Placental epithelial cell (primary cell): ENCODE data around the gene MEGF9.

DNA sequence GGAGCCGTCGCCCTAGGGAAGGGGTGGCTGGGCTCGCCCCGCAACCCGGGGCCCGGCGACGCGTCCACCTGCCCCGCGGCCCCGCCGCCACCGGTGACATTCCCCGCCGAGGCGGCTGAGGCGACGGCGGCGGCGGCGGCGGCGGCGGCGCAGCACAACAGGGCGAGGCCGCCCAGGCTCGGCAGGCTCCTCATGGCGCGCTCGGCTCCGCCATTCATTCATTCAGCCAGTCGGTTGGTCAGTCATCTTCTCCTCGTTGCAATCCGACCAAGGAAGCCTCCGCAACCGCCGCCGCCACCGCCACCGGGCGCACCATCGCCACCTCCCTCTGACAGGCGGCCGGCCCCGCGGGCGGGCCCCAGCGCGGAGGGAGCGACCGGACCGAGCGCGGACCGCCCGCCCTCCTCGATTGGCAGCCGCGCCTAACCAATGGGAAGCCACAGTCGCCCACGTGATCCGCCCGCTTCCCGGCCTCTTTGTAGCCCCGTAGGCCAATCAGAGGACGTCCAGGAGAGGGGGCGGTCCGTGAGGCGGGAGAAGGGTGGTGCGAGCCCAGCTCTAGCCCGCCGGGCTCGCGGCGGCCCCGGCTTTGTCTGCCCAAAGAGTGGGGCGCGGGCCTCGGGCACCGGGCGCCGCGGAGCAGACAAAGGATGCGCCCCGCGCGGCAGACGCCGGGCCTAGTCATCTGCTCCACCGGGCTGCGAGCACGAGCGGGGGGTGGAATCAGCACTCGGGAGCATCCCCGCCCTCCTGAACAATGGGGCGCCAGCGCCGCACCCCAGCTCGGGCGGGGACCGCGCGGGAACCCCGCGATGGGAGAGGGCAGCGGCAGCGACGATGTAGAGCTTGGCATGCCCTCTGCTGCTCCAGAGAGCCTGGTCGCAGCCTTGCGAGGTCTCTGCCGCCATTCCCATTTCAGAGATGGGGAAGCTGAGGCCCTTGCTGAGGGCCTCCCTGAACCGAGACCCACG, at the start of gene MEGF9:
TSS of gene MEGF9 (minus strand) at position 330 of the 971 bp plus-strand sequence.
- CAGE, long polyA plus RNA, result no peak

GRCh38 chr9:120746764-120747301, 32.6 kb upstream of the MEGF9 start:
- CAGE, long polyA plus RNA, result no peak

- CAGE, long polyA plus RNA, result no peak
Measured at GRCh38 chr9:120847325-120848529, 5.0 kb upstream of the PSMD5 start.

- CAGE, long polyA plus RNA, result no peak
Measured at GRCh38 chr9:120875409-120875962, 1.5 kb downstream of the PHF19 start.

DNA sequence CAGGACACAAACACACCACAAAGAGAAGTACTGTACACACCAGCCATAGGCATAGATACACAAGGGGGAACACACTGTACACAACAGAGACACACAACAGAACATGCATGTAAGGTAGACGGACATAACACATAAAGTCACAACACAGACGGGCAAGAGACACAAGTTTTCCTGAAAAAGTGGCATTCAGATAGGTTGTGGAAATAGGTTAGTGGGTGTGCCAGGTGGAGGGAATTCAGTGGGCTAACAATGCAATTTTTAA, 762 bp upstream of the PHF19 start:
- CAGE, long polyA plus RNA, result no peak

- CAGE, long polyA plus RNA, result no peak
Measured at GRCh38 chr9:120878081-120878970, 1.3 kb upstream of the PHF19 start.

GRCh38 chr9:120890111-120890794, 13.3 kb upstream of the PHF19 start:
- CAGE, long polyA plus RNA, result no peak

GRCh38 chr9:120905026-120905719, 21.4 kb downstream of the TRAF1 start:
- CAGE, long polyA plus RNA, result no peak

- CAGE, long polyA plus RNA, result no peak
Measured at GRCh38 chr9:120909981-120910507, 16.6 kb downstream of the TRAF1 start.

DNA sequence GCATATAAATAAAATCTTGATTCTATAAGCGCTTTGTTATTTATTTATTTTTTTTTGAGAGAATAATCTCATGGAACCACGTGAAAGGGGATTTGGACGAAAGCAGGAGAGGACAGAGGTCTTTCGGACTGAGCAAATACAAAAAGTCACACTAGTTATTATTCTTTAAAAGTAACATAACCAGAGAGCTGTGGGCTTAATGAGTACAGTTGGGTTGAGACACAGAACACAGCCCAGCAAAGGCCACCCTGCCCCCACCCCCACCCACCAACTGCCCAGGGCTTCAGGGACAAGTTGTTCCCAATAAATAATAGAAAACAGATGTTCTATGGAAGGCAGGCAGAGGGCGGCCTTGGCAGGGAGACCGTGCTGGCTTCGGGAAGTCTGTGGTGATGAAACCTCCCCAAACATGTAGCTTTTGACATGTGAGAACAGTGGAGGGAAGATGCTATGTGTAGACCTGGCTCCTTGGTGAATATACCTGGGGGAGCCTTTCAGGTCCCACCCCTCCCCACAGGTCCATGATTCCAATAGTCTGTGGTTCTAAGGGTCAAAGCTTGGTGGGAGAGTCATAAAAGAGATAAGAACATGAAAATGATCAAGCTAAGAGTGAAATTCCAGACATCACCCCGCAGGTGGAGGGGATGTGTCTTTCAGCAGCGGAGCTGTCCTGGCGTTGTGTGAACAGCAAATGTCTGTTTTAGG, 10.0 kb downstream of the TRAF1 start:
- CAGE, long polyA plus RNA, result no peak

DNA sequence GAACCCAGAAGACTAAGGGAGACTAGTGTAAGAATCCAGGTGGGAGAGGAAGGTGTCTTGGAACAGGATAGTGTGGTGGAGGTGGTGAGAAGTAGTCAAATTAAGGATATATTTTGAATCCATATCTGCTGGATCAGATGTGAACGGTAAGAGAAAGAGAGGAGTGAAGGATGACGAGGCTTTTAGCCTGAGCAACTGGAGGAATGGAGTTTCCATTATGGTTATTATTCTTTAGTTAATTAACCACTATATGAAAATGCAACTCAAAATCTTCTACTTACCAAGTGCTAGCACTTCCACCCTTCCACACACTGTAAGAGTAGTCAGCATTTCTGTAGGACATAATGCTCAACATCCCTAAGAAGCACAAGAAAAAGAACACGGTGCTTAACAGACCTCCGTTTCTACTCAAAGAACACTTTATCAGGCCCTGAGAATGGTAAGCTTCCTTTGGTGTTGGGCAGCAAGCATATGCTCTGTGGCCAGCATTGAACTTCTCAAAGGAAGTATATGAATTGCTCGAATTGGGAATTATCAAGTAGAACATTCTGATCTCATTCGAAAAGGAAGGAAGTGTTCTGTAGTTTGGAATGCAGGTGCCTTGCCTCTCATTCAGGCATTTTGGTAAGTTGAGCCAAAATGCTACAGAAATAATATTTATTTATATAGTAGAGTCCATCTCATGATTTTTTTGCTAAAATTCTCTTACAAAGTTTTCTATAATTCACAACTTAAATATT, 61.1 kb downstream of the C5 start:
- CAGE, long polyA plus RNA, result no peak

DNA sequence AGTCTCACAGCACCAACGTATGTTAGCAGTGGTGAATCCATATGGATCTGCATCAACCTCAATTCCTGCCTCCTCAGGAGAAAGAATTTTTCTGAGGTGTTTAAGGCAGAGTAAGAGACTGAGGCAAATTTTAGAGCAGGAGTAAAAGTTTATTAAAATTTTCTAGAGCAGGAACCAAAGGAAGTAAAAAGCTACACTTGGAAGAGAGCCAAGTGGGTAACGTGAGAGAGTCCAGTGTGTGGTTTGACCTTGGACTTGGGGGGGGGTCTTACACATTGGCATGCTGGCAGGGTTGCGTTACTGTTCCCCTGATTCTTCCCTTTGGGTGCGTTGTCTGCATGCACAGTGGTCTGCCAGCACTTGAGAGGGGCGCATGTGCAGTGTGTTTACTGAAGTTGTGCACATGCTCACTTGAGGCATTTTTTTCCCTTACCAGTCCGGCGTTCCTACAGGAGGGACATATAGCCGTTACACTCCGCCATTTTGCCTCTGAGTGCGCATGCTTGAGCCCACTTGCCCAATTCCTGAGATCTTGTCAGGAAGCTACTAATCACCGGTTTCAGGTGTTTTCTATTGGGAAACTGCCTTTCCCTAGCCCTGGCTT, 21.1 kb upstream of the RAB14 start:
- CAGE, long polyA plus RNA, result no peak

GRCh38 chr9:121242099-121242646, 25.8 kb upstream of the GSN start:
- CAGE, long polyA plus RNA, result no peak

- CAGE, long polyA plus RNA, result no peak
Measured at GRCh38 chr9:121284253-121284928, 16.4 kb downstream of the GSN start.

- CAGE, long polyA plus RNA, result no peak
Measured at GRCh38 chr9:121302809-121303171, 34.8 kb downstream of the GSN start.

GRCh38 chr9:121318591-121318845, 50.6 kb downstream of the GSN start:
- CAGE, long polyA plus RNA, result no peak

DNA sequence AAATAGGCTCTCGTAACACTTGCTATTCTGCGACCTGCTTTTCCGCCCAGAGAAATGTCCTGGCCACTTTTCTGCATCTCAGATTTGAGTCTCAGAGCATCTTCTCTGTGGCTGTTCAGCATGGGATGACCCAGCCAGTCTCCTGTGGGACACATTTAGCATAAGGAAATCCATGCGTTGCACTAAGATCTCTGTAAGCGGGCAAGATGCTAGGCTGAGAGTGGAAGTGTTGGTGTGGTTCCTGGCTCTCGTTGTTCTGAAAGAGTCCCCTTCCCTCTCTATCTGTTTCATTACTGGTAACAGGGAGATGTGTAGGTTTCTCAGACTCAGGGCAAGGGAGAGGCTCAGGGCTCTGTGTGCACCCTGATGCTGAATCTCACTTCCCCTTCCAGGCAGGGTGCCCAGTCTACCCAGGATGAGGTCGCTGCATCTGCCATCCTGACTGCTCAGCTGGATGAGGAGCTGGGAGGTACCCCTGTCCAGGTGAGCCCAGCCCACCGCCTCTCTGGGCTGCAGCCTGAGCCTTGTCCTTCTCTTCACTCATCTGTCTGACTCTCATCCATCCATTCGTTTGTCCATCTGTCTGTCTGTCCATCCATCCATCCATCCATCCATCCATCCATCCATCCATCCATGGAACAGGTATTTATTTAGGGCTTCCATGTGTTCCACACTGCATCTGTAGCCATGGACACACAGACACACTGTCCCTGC, 45.7 kb downstream of the STOM start:
- CAGE, long polyA plus RNA, result no peak

GRCh38 chr9:121332354-121332881, 37.6 kb downstream of the STOM start:
- CAGE, long polyA plus RNA, result no peak

DNA sequence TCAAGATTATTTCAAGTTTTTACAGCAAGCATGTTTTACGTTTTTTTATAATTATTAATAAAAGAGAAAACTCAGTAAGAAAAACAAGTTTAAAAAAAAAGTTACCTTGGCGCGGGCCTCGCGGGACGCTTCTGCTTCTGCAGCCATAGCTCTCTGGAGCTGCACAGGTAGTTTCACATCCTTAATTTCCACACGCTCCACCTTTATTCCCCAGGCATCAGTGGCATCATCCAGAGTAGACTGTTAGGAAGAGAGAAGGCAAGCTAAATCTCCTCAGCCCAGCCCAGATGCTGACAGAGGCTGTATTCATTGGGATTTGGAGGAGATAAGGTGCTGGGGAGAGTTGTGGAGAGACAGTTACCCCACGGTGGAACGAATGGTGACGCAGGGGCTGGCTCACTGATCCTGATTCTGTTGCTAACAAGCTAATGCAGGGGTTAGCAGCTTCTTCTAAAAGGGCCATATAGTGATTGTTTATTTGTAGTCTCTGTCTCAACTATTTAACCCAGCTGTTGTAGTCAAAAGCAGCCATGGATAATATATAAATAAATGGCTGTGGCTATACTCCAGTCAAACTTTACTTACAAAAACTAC, 22.0 kb downstream of the STOM start:
- CAGE, long polyA plus RNA, result no peak

DNA sequence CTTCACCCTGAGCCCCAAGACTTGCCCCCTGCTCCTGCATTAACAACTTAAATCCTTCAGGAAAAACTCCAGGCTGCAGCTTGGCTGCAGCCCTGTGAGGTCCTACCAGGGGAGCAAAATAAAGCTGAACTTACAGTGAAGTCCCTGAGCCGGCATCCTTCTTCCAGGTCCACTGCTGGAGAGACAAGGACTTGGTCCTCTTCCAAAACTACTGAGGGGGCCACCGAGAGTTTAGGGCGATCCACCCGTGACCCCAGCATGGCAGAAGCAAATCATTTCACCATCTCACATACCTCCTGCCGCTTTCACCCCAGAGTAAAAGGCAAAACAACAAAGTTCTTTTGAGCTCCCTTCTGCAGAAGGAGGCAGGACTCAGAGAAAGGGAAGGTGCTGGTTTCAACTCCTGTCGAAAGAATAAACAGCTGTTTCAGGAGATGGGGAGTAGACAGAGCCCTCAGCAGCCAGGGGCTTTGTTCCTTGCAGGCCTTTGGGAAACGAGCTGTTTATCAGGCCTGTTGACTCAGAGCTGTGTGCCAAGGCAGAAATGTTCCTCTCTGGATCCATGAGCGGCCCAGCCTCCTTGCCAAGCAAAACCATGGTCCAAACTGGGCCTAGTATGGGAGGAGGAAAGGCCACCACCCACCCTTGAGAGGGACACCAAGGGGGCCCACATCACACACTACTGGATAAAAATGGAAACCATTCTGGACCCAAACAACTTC, 20.6 kb downstream of the GGTA1 start:
- CAGE, long polyA plus RNA, result no peak